Anterior vena cava (tissue), 1 donor: ENCODE measurements around a stretch of chr1.

DNA sequence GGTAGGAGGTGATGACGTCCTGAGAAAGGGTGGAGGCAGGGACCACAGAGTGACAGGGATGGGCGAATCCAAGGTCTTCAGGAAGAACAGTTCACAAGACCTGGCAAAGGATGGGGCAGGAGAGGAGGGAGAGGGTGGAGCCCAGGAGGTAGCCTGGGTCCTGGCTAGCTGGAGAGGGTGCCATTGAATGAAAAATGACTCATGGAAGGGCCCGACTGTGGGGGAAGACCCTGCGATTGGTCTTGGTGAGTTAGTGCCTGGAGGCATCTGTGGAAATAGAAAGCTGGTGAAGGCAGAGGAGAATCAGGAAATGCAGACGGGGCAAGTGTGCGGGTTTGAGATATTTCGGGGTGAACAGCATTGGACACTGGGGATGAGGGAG, 60.3 kb upstream of the SLC45A1 start:
- PRO-cap, result no peak

GRCh38 chr1:8283032-8283591, 34.8 kb upstream of the SLC45A1 start:
- PRO-cap, result no peak

GRCh38 chr1:8359226-8359774, 41.4 kb downstream of the SLC45A1 start:
- PRO-cap, result no peak

DNA sequence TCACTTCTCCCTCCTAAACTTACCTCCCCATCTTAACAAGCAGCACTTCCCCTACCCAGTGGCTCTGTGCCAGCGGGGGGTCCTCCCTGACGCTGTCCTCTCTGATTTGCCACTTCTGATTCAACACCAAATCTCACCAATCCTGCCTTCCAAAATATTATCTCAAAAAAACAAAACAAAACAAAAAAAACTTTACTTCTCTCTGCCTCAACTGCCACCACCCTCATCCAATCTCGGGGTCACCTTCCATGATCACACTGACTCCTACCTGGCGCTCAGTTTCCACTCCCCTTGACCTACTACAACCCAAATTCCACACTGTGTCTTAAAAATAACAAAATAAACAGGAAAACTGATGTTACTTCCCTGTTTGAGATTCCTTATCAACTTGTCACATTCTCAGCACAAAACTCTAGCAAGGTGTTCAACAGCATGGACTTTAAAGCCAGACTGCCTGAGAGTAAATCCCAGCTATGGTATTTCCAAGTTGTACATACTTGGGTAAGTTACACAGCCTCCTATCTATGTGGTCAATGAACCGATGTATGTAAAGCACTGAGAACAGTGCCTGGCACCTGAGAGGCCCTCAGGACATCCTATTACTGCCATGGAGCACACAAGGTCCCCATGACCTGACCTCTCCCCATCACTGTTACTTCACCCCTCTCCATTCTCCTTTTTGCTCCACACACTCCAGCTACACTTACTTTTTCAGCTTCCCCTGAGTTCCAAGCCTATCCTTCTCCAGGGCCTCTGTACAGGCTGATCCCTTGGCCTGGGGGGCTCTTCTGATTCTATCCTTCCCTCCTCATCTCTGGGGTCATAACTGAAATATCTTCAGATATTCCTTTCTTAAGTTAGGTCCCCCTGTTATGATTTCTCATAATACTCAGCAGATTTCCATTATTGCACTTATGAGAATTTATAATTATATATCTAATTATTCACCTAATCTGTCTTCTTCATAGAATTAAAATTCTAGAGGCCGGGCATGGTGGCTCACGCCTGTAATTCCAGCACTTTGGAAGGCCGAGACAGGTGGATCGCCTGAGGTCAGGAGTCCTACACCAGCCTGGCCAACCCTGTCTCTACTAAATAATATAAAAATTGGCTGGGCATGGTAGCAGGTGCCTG, 73.2 kb downstream of the SLC45A1 start:
- PRO-cap, result no peak

DNA sequence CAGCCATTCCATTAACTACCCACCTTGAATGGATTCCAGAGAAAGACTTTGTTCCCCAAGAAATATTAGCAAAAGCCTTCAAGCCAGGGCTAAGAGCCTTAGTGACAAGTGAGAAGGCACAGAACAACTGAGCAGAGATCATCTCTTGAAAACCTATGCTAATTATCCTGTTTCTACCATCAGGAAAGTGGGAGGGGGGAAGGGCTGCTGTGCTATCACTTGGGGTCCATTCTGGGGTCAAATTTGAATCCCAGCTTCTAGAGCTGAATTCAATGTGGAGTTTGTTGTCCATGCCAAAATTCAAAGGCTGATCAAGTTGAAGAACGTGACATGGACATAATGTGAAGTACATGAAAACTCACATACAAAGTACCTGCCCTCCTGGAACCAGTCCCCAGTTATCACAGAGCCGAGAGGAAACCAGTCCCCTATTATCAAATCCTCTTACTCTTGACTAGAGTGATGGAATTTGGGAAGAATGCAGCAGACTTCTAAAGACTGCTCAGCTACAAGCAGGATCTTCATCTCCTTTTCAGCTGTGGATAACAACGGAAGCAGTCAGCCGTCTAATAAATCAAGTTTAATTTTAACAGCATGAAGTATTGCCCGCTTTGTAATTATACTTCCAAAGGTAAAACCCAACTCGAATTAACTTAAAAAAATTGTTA, 78.2 kb downstream of the SLC45A1 start:
- PRO-cap, result no peak

- PRO-cap, result bidirectional peak, plus-strand start at chr1:8421989, minus-strand start at chr1:8421929
These were observed 103.8 kb downstream of the SLC45A1 start for GRCh38 chr1:8421651-8422164.

DNA sequence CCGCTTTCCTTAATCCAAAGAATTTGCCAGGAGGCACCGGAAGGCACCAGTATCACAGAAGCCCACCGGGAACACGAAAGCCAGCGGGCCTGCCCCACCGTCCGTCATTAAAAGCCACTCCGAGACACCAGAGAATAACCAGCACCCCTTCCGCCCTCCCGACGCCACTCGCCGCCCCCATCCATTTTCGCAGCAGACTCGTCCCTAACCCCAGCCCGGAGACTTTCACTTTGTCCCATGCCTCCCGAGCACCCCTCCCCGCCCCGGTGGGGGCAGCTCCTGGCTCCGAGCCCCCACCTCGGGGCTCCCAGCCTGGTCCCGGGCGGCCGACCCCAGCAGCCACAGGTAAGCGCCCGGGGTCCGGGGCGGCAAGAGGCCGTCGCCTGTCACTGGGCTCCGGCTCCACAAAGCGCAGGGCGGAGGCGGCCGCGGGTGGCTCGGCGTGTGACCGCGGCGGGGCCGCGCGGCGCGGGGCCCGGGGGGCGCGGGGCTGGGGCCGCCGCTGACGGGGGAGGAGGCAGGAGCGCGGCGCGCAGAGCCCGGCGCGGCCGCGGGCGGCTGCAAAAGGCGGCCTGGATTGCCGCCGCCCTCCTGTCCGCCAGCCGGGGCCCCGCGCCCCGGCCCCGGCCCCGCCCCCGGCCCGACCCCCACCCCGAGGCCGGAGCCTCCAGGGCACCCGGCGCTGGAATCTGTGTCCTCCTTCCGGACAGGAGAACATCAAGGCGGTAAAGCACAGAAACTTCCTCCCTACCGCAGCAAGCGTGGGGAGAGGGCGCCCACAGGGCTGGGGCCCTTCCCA, 105.5 kb downstream of the SLC45A1 start:
- PRO-cap, result bidirectional peak, plus-strand start at position 315 of the sequence, minus-strand start at position 109 of the sequence; bidirectional peak, plus-strand start at position 563 of the sequence, minus-strand start at position 625 of the sequence

GRCh38 chr1:8620525-8621235, 196.8 kb downstream of the RERE start:
- PRO-cap, result no peak

GRCh38 chr1:8626360-8626959, 191.0 kb downstream of the RERE start:
- PRO-cap, result no peak

DNA sequence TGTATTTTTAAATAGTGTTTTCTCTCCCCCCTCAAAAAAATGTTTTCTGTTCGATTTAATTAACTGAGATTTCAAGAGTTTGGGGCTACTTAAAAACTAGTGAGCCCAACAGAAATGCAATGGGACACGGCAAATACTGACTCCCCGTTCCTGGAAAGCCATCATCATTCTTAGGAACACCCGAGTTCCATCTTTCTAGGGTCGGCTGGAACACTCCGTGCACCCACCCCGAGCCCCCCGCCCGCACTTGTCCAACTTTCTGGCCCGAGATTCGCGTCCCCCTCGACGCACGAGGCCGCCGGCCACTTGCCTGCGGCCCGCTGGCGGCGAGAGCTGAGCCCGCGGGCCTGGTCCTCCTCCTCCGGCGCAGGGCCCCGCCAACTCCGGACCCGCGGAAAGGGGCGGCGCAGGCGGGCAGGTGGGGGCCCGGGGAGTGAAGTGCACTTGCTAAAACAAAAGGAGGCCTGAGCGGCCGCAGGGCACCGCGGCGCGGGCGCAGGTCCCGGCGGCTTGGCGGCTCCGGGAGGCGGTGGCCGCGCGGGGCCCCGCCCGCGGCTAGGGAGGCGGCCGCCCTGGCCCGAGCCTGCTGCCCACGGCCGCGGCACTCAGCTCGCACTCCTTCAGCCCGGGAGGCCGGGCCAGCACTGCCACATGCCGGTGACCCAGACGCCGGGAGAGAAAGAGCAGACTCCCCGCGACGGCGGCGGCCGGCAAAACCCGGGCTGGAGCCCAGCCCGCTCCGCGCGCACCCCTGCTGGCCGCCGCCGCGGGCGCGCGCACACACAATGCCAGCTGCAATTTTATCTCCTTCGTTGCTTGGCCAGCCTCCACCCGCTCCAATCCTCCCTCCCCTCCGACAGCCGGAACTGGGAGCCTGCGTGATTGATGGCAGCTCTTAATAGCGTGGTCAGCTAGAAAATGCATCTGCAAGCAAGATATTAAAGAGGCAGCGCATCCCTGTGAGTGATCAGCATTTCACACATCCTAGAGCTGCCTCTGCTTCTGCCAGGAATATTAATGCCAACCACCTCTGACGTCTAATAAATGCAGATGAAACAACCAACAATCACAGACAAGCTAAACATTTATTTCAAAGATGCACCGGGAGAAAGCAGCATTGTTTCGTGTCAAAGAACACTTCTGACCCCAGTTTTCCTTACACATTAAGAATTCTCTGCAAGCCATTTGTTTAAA, 114.3 kb downstream of the RERE start:
- PRO-cap, result unidirectional peak, minus-strand start at position 512 of the sequence; unidirectional peak, minus-strand start at position 620 of the sequence; unidirectional peak, minus-strand start at position 705 of the sequence; unidirectional peak, minus-strand start at position 764 of the sequence

- PRO-cap, result no peak
These were observed 1.8 kb downstream of the RERE start for GRCh38 chr1:8815342-8816319.

GRCh38 chr1:8844253-8844847, 26.9 kb upstream of the RERE start:
- PRO-cap, result unidirectional peak, plus-strand start at chr1:8844683

- PRO-cap, result no peak
These were observed 22.2 kb downstream of the ENO1 start for GRCh38 chr1:8856275-8856743.

DNA sequence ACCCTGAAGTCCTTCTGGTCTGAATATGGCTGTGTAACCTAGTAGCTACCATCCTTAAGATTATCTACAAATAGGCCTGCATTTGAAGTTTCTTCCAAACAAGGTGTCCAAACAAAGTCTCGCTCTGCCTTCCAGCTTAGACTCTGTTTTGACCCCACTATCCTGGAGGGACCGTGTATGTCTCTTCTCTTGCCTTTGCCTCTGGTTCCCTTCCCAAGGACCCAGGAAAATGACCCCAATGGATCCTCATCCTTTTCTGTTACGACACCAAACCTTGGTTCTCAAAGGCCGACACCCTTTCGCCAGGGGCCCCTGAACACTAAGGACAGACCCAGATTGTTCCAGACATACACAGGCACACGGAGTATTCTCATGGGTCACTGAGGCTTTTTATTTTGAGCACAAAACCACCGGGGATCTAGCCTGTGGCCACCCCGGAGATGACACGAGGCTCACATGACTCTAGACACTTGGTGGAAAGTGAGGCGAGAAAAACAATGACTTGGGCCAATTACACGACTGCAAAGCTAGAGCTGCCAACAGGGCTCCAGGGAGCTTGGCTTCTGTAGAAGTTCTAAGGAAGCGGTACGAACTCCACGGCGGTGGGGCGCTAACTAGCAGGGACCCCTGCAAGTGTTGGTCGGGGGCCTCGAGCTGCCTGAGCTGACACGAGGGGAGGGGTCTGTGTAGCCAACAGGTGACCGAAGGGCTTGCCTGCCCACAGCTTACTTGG, 17.7 kb downstream of the ENO1 start:
- PRO-cap, result no peak

DNA sequence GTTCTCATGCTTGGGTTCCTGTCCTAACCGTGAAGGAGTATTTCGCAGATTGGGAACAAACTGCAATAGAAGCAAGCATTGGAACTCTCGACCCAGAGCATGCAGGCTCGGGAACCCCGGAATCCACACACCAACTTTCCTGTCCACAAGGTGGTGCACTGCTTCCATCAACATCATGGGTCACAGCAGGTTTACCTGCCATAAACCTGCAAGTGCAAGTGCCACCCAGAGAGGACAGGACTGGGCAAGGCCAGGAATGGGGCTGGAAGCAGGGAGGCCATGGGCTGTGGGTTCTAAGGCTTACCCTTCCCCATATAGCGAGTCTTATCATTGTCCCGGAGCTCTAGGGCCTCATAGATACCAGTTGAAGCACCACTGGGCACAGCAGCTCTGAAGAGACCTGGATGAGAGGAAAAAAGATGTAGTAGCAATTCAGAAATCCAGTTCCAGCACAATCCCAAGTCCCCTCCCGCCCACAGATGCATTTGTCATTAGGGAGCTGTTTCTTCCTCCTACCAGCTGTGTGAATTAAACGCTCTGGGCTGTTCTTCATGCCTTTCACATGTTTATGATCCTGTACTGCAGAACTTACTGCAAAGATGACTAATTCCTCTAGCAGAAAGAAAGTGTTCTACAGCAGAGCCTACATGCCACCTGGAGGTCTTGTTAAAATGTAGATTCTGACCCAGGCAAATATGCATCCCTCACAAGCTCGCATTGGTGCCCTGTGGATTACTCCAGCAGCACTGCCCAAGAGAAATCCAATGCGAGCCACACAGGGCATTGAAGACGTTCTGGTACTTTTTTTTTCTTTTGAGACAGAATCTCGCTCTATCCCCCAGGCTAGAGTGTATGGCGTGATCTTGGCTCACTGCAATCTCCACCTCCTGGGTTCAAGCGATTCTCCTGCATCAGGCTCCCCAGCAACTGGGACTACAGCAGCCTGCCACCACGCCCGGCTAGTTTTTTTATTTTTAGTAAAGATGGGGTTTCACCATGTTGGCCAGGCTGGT, 6.6 kb downstream of the ENO1 start:
- PRO-cap, result no peak

GRCh38 chr1:8943389-8944005, 2.2 kb upstream of the CA6 start:
- PRO-cap, result no peak

- PRO-cap, result no peak
These were observed 24.4 kb downstream of the CA6 start for GRCh38 chr1:8969970-8970485.

DNA sequence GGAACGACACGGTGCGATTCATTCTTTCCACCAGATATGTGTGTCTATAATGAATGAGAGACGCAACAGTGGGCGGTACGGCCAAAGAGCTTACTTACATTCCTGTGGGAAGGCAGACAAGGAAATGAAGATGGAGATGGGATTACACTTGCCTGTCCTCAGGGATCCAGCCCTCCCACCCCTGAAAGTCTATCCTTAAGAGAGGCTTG, 31.4 kb downstream of the CA6 start:
- PRO-cap, result no peak

GRCh38 chr1:9009534-9010063, 16.6 kb downstream of the SLC2A7 start:
- PRO-cap, result no peak

GRCh38 chr1:9110489-9110930, 18.4 kb downstream of the GPR157 start:
- PRO-cap, result no peak